PC-3 (cell line): ENCODE measurements around the gene WNT9B.

GRCh38 chr17:45784514-45785569, 722 bp downstream of the CRHR1 start:
- RAMPAGE, long total RNA, result no peak

DNA sequence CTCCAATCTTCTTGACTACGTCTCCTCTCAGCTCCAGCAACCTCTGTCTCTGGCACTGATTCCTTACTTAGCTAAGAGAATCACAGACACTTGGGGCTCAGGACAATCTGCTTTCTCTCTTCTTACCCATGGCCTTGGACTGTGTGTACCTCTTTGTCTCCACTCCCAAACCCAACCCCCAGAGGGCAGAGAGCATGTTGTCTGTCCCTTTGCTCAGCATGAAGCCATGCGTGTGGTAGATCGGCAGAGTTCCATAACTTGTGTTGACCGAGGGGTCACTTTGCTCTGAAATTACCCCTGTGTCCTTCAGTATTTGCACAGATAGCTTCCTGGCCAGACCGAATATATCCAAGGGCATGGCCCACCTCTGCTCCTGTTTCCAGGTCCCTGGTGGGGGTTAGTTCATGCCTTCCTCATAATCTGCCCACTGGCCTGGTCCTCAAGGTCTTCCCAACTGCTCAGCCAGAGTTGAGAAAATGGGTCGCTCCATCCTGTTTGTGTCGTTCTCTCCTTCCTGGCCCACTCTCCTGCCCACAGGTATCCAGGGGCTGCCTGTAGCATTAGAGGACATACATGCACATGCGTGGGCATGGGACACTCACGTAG, 41.6 kb downstream of the MAPT start:
- RAMPAGE, long total RNA, result no peak

DNA sequence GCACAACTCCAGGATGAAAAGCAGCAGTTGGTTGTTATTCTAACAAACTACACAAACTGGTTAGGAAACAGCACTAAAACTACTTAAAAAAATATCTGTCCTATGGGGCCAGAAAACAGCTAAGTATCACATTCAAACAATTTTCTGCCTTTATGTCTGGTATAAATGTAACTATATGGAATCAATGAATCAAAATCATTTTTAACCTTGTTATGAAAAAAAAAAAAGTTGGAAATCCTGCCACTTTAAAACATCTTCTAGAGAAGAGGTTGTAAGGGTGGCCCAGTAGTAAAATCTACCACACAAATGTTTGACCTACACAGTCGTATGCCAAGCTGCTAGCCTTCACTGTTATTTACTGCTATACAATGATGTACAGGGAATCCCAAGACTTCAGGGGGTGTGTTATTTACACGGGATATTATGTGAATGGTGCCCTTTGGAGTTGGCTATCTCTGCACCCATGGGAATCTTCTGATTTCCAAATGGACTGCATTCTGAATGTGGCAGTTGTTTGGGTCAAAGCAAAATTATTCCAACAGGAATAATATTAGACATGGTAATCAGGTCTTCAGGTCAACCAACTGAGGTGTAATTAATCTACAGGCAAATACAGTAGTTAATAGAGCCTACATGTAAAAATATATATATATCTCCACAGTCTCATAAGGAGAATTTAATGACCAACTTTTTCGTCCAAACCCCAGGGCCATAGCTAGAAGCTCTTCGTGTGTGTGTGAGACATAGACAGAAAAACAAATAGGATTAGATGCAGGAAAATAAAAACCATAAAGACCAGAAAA, 46.0 kb downstream of the STH start:
- RAMPAGE, long total RNA, result no peak

DNA sequence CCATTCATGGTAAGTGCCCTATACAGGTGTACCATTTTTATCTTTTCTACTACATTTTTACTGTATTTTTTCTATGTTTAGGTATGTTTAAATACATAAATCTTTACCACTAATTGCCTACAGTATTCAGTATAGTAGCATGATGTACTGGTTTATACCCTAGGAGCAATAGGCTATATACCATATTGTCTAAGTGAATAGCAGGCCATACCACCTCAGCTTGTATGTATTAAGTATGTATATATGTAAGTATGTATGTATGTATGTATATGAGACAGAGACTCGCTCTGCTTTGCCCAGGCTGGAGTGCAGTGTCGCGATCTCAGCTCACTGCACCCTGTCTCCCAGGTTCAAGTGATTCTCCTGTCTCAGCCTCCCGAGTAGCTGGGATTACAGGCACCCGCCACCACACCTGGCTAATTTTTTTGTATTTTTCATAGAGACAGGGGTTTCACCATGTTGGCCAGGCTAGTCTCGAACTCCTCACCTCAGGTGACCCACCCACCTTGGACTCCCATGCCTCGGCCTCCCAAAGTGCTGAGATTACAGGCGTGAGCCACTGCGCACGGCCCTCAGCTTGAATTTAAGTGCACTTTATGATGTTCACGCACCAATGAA, 92.6 kb downstream of the STH start:
- RAMPAGE, long total RNA, result no peak

DNA sequence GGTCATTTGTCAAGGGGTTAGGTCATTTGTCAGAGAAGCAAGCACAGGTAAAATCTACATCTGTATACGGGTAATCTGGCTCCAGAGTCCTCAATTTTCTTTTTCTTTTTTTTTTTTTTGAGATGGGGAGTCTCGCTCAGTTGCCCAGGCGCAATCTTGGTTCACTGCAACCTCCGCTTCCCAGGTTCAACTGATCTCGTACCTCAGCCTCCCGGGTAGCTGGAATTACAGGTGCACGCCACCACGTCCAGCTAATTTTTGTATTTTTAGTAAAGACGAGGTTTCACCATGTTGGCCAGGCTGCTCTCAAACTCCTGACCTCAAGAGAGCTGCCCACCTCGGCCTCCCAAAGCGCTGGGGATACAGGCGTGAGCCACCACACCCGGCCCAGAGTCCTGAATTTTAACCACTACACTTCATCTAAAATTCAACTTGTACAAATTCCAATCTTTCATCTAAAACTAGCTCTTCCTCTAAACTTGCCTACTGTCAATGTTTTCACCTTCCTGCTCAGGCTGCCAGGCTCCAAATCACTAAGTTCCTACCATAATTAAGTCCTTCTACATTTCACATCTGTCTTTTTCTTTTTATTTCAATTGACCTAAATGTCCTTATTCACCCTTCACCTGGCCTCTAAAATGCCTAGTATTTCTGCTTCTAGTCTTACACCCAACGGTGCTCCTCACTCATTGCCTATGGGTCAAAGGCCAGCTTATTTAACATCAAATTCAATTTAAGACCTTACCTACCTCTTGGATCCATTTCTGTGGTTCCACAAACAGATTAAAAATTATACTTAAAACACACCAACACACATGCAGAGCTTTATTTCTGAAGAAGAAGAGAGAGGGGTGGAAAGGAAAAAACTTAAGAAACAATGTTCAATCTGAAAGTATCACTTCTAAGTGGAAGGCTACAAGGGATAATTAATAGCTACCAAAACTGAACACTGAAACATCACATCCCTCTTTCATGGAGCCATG, 73.7 kb downstream of the KANSL1 start:
- RAMPAGE, long total RNA, result no peak

GRCh38 chr17:46127585-46128541, 65.4 kb downstream of the KANSL1 start:
- RAMPAGE, long total RNA, result no peak

- RAMPAGE, long total RNA, result no peak
These were observed 41.8 kb downstream of the KANSL1 start for GRCh38 chr17:46151259-46151912.

GRCh38 chr17:46168373-46168760, 24.9 kb downstream of the KANSL1 start:
- RAMPAGE, long total RNA, result no peak

GRCh38 chr17:46832864-46833469, 14.5 kb upstream of the WNT3 start:
- RAMPAGE, long total RNA, result no peak

GRCh38 chr17:46851016-46851734, at the start of gene WNT9B:
Gene WNT9B, plus strand, starts transcription at chr17:46851583.
- RAMPAGE, long total RNA, result no peak

DNA sequence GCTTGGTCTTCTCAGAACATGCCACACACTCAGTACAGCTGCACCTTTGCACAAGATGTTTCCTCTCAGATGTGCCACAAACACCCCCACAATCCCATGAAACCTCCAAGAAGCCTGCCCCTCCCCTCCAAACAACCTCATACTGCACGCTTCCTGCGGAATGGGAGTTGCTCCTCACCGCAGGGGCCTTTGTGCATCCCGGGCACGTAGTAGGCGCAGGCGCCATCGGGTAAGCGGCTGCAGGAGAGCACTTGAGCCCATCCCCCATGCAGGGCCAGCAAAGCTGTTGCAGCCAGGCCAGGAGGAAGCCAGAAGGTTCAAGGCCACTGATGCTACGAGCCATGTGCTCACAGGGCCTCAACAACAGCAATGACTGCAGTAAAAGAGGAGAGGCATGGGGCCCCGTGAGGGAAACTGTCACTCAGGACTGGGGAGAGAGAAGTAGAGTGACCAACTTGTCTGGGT, 20.5 kb downstream of the GOSR2 start:
- RAMPAGE, long total RNA, result no peak

GRCh38 chr17:46998685-46998884, 19.5 kb upstream of the RPRML start:
- RAMPAGE, long total RNA, result no peak

DNA sequence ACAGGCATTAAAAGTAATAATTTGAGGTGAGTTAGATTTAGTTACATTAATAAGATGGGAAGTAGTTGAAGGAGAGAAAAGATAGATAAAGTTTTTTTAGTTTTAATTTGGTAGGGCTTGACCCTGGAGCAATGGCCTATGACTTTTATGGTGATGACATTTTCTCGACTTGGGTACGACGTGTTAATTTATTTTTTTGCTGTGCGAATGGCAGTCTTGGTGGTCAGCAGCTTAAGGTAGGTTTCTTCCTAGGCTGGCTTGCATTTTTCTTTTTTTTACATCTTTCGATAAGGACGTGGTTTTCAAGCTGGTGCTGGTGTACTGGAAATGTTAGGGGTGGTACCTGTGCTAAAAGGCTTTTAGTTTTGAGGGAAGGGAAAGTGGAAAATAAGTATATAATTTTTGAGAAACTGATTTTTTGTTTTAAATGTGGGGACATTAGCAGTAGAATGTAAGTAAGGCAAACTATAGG, 87.7 kb upstream of the RPRML start:
- RAMPAGE, long total RNA, result no peak

GRCh38 chr17:47068419-47069241, 89.6 kb upstream of the RPRML start:
- RAMPAGE, long total RNA, result no peak

DNA sequence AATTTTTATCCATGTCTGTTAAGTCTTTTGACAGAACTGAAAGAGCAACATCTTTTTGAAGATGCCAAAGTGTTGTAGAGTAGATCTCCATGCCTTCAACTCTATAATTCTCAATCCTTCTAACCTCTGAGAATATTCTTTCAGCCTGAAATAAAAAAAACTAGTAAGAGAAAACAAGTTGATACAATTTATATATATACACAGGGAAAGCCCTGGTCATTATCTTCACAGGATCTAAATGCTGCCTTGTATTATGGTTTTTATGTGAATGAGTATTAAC, 50.4 kb downstream of the CDC27 start:
- RAMPAGE, long total RNA, result no peak

DNA sequence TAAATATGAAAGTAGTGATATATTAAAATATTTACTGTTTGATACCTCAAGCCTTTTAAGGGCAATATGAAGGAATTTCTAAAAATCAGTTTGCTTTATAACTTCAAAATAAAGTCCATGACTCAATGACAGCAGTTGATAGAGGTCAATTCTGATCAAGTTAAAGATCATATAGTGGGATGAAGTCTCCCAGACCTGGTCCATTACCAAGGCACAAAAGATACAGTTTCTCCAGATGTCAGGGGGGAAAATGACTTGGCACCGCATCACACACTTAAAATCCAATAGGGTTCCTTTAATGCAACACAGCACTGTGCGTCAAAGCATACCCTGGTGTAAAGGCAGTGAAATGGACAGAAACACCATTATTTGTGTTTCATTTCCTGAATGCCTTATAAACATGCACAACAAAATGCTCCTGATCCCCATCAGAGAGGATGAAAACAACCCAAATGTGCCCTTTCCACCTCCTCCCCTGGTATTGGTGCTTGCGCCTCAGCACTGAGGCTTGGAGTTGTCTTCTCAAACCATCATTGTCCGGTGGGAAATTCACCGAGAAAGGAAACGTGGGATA, 944 bp downstream of the CDC27 start:
- RAMPAGE, long total RNA, result no peak

DNA sequence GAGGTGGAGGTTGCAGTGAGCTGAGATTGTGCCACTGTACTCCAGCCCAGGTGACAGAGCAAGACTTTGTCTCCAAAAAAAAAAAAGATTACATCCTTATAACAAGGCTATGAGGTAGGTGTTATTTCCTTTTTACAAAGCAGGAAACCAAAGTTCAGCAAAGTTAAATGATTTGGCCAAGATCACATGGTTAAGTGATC, 8.1 kb downstream of the MYL4 start:
- RAMPAGE, long total RNA, result no peak

- RAMPAGE, long total RNA, result no peak
These were observed 20.6 kb downstream of the MYL4 start for GRCh38 chr17:47229704-47230214.

GRCh38 chr17:47230391-47231450, 21.6 kb downstream of the MYL4 start:
- RAMPAGE, long total RNA, result no peak

DNA sequence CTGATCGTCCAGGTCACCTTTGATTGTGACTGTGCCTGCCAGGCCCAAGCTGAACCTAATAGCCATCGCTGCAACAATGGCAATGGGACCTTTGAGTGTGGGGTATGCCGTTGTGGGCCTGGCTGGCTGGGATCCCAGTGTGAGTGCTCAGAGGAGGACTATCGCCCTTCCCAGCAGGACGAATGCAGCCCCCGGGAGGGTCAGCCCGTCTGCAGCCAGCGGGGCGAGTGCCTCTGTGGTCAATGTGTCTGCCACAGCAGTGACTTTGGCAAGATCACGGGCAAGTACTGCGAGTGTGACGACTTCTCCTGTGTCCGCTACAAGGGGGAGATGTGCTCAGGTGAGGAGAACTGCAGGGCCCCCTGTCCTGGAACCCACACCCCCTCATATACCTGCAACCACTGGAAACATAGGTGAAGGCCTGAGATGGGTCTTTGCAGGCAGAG, 31.5 kb upstream of the EFCAB13 start:
- RAMPAGE, long total RNA, result no peak